Thoracic aorta (tissue), 1 donor: ENCODE data around the gene RABL2B.

DNA sequence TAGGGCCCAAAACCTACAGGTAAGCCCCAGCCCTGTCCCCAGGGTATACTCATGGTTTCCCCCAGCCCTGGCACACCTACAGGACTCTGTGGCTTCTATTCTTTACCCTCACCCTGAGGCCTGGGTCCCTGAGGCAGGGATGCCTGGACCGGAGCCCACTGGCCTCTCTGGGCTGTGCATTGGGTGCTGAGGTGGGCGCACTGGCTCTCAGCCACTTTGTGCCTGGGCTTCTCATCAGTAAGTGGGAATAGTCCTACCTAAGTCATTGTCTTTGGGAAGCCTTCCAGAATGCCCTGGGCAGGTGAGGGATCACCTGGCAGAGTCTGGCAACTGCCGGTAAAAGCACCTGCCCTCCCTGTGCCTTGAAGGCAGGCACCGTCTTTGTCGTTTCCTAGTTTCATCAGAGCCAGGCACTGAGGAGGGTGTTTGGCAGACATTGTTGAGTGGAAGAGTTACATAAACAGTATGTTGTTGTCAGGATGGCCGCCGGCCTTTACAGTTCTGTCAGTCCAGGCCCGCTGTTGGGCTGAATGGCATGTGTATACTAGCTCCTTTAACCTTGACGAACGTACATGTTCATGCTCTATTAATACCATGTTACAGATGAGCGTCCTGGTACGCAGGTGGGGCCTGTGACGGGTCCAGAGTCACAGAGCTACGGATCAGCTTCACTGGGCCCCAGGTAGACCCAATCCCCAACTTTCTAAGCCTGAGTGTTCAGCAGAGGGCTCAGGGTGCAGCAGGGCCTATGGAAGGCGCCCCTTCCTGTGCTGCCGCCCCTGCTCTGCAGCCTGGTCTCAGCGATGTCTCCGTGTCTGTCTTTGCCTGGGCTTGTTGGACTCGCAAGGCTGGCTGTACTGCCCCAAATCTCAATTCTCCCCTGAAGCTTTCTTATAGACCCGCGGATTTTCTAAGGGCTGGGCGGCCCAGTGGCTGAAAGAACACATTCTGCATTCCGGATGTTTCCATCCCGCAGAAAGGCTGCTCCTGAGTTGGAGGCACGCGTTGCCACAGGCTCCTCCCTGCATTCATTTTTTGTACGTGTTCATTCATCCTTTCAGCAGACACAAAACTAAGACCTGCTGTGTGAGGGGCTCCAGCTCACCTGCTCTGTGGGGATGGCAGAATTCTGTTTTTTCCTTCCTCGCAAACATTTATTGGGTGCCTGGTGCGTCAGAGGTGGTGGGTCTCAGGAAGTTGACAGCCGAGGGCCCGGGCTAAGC is 42.2 kb upstream of the ACR start:
- RAMPAGE, long total RNA = no peak

DNA sequence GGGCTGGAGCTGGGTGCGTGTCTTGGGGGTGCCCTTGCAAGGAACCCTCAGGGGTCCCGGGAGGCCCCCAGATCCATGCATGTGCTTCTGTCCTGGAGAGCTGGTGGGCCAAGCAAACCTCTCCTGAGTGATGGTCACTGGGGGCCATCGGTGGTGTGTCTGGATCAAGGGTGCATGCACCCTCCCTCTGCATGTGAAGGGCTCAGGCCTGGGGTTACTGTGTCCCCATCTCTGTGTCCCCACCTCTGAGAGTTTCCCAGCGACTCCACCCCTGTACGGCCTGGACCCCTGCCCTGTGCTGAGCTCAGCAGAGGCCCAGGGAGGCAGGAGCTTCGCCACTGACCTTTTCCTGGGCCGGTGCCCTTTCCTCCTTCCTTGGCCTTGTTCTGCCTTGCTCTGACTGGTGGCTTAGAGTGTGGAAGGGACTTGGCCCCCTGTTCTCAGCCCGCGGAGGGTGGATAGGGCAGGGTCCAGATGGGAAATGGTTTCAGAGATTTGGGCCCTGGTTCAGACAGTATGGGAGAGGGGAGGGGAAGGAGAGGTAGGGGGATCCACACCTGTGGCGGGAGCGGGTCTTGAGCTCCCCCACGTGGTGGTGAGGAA is 38.4 kb upstream of the ACR start:
- RAMPAGE, long total RNA = no peak

- RAMPAGE, long total RNA = no peak
These were observed 6.7 kb upstream of the ACR start for GRCh38 chr22:50731000-50731968.

DNA sequence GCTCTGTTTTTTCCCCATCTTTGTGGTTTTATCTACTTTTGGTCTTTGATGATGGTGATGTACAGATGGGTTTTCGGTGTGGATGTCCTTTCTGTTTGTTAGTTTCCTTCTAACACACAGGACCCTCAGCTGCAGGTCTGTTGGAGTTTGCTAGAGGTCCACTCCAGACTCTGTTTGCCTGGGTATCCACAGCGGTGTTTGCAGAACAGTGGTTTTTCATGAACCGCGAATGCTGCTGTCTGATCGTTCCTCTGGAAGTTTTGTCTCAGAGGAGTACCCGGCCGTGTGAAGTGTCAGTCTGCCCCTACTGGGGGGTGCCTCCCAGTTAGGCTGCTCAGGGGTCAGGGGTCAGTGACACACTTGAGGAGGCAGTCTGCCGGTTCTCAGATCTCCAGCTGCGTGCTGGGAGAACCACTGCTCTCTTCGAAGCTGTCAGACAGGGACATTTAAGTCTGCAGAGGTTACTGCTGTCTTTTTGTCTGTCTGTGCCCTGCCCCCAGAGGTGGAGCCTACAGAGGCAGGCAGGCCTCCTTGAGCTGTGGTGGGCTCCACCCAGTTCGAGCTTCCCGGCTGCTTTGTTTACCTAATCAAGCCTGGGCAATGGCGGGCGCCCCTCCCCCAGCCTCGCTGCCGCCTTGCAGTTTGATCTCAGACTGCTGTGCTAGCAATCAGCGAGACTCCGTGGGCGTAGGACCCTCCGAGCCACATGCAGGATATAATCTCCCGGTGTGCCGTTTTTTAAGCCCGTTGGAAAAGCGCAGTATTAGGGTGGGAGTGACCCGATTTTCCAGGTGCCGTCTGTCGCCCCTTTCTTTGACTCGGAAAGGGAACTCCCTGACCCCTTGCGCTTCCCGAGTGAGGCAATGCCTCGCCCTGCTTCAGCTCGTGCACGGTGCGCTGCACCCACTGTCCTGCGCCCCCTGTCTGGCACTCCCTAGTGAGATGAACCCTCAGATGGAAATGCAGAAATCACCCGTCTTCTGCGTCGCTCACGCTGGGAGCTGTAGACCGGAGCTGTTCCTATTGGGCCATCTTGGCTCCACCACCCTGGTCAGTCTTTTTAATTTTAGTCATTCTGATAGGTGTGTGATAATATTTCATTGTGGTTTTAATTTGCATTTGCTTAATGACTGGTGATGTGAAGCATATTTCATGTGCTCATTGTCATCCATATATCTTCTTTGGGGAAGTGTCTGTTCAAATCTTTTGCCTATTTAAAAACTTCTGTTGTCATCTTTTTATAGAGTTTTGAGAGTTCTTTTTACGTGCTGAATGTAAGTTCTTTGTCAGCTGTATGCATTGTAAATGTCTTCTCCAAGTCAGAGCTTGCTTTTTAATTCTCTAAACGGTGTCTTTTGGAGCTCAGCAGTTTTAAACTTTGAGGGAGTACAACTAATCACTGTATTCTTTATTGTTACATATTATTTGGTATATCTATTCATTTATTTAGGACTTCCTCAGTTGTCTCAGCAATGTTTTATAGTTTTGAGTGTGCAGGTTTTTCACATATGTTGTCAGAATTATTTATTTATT is 18.8 kb downstream of the ACR start:
- RAMPAGE, long total RNA = no peak

GRCh38 chr22:50783358-50783986 is at the start of gene RABL2B:
RABL2B (minus strand) TSS chr22:50783636.
- RAMPAGE, long total RNA = start-site peak on the minus strand at chr22:50783620-50783641, 79 reads; start-site peak on the plus strand at chr22:50783766-50783826, 233 reads